HT1080 (cell line): ENCODE data around the genes DDX59 and CAMSAP2.

GRCh38 chr1:198620737-198621954, 17.7 kb upstream of the PTPRC start:
RAMPAGE:
- cytosol, long total RNA = no peak
- long total RNA = no peak
- nucleus, long total RNA = no peak

DNA sequence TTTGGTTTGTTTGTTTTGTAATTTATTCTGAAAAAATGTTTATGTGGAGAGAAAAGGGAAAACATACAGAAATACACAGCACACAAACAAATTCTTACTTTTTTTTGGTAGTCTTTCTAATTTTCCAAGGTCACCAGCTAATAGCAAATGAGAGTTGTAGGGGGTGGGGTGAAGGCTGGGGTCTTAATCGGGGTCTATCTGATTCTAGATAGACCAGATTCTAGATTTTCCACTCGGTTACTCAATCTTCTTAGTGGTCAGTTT, 9.3 kb downstream of the PTPRC start:
RAMPAGE:
- cytosol, long total RNA = no peak
- long total RNA = no peak
- nucleus, long total RNA = no peak

RAMPAGE:
- cytosol, long total RNA = no peak
- long total RNA = no peak
- nucleus, long total RNA = no peak
These were observed 25.4 kb downstream of the PTPRC start for GRCh38 chr1:198663863-198664969.

DNA sequence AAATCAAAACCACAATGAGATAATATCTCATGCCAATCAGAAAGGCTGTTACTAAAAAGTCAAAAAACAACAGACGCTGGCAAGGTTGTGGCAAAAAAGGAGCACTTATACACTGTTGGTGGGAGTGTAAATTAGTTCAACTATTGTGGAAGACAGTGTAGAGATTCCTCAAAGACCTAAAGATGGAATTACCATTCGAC, 123.1 kb downstream of the PTPRC start:
RAMPAGE:
- cytosol, long total RNA = no peak
- long total RNA = no peak
- nucleus, long total RNA = no peak

DNA sequence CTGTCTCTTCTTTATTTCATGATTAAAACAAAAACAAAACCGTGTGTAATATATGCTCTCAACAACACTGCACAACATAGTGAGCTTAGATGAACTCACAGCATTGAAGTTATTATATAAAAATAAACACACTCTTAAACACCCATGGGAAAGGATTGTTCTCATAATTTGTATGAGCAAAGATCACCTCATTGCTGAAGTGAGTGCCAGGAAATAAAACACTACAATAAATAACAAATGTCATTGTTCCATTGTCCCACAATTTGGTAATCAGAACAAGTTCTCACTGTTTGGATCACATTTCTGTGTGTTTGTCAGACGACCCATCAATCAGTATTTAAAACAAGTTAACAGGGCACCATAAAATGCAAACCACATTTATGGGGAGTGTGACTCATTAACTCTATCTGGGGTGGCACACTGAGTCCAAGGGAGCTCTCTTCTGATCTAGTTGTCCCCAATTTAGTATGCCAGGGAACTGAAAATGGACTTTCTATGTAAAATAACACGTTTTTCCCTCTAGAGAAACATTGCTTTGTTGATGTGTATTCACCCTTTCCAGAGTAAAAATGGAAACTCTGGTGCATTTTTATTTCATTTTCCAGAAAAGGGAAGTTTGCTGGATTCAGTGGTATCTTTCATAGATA, 124.5 kb downstream of the PTPRC start:
RAMPAGE:
- cytosol, long total RNA = no peak
- long total RNA = no peak
- nucleus, long total RNA = no peak

DNA sequence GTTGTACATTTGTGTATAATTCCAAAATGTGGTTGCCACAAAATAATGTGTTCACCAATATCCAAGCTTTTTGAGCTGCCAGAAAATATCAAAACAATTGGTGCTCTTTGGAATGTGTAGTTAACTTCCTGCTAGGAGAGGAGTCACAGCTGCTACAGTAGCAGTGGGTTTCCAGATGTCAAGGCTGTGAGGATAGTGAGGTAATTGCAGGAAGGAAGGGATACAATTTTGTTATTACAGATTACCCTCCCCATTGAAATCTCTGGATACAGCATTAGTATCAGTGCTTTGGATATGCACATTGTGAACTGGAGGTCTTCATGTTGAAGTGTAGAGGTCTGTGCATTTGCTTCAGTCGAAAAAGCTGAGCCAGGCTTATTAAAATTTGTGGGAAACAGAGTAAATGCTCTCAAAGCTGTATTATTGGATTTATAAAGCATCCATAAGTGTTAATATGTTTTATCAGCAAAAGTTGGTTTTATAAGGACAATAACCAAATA, 253.3 kb downstream of the PTPRC start:
RAMPAGE:
- cytosol, long total RNA = no peak
- long total RNA = no peak
- nucleus, long total RNA = no peak

GRCh38 chr1:198935139-198935903, 296.5 kb downstream of the PTPRC start:
RAMPAGE:
- cytosol, long total RNA = no peak
- long total RNA = no peak
- nucleus, long total RNA = no peak

GRCh38 chr1:198935956-198937187, 297.5 kb downstream of the PTPRC start:
RAMPAGE:
- cytosol, long total RNA = no peak
- long total RNA = no peak
- nucleus, long total RNA = no peak

DNA sequence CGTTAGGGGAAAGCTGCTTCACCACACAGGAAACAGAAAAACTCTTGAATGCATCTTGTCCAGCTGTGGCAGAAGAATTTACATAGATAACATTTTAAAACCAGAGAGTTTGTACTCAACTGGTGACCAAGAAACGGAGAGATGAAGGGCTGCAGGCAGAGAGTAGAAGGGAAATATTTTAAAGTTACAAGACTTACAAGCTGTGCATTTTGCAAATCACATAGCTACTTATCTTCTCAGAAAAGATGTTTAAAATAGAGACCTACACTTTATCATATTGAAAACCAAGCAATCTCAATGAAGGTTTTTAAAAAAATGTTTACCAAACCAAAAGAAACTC, 402.9 kb downstream of the PTPRC start:
RAMPAGE:
- cytosol, long total RNA = no peak
- long total RNA = no peak
- nucleus, long total RNA = no peak

DNA sequence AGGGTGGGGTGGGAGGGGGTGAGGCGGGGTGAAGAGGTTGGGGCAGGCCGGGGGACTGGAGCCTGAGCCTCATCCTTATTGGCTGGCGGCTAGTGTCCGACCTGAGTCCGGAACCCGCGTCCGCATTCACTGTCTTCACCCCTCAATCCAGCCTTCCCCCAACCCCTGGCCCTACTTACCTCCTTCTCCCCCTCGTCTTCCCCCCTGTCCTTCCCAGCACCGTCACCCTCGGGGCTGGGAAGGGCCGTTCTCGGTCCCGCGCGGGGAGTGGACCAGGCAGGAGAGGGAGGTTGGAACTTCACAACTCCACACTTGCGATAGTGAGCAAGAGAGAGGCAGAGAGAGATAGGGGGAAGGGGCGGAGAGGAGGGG, 11.3 kb downstream of the NR5A2 start:
RAMPAGE:
- cytosol, long total RNA = no peak
- long total RNA = no peak
- nucleus, long total RNA = no peak

DNA sequence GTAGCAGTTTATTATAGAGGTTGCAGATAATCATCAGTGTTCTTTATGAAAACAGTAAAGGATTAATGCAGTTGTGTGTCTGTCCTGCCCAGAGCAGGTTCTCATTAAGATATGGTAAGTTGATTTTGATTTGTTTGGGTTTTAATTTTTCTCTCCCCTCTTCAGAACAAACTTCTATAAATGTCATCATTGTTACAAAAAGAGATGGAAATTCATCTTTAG, 76.7 kb downstream of the NR5A2 start:
RAMPAGE:
- cytosol, long total RNA = no peak
- long total RNA = no peak
- nucleus, long total RNA = no peak

DNA sequence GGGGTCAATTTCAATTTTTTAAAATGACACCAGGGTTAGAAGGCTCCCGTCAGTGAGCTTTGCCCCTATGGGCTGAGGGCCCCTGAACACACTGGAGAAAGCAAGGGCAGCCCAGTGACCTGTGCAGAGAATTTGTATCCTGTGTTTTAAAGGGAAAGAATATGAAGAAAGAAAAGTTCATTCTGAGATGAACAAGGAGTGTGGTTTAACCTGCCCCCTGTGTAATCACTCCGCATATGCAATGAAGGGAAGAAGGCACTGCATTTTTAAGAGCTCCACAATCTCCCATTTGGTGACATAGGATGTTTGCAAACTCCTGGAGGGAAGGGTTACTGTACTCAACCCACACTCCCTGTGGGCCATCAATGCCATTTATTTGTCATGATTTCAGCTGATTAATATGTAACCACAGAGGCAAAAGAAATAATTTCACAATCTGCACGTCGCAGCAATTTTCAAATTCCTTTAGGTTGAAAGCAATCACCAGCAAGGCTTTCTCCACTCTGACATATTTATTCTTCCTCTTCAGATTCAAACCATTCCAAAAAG, 95.6 kb downstream of the ZNF281 start:
RAMPAGE:
- cytosol, long total RNA = no peak
- long total RNA = no peak
- nucleus, long total RNA = no peak

DNA sequence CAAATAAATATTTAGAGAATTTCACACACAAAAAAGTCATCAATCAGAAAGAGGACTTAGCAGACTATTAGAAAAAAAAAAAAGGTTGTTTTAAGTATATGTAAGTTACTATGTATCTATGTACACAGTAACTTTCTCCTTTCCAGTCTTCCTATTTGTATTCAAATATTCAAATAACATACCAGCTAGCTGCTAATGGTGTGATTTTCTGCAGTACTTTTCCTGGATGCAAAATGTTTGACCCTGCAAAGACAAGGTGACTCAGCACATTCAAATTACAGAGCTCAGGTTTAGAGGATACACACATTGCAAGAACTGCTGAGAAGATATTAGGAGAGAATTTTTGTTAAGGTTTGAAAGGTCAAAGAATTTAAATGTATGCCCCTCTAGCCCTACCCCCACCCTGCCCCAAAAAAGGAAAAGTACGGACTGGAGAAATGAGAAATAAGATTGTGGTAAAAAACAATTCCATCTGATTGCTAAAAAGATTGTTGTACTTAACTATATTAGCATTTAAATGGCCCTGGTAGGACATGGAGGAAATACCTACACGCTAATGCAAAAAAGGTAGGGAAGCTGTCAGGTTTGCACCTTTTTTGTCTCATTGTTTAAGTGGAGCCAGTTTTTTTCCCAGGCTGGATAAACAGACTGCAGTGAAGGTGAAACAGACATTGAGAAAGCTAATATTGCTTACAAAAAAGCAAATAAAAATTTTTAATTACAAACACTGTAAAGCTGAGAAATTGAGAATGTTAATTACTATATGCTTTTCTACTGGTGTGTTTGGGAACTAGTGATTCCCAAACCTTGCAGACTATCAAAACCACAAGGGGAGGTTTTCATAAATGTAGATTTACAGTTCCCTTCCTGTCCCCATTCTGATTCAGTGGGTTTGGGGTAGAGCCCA, 45.6 kb downstream of the ZNF281 start:
RAMPAGE:
- cytosol, long total RNA = no peak
- long total RNA = no peak
- nucleus, long total RNA = no peak

DNA sequence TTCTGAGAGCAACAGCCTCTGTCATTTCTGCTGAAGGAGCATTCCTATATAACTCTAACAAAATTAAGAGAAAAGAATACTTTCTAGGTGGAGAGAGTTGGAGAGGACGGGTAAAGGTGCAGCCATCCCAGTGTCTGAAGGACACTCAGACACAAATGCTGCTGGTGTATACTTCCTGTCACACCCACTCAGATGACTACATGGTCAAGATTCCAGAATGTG, 35.4 kb downstream of the ZNF281 start:
RAMPAGE:
- cytosol, long total RNA = no peak
- long total RNA = no peak
- nucleus, long total RNA = no peak

DNA sequence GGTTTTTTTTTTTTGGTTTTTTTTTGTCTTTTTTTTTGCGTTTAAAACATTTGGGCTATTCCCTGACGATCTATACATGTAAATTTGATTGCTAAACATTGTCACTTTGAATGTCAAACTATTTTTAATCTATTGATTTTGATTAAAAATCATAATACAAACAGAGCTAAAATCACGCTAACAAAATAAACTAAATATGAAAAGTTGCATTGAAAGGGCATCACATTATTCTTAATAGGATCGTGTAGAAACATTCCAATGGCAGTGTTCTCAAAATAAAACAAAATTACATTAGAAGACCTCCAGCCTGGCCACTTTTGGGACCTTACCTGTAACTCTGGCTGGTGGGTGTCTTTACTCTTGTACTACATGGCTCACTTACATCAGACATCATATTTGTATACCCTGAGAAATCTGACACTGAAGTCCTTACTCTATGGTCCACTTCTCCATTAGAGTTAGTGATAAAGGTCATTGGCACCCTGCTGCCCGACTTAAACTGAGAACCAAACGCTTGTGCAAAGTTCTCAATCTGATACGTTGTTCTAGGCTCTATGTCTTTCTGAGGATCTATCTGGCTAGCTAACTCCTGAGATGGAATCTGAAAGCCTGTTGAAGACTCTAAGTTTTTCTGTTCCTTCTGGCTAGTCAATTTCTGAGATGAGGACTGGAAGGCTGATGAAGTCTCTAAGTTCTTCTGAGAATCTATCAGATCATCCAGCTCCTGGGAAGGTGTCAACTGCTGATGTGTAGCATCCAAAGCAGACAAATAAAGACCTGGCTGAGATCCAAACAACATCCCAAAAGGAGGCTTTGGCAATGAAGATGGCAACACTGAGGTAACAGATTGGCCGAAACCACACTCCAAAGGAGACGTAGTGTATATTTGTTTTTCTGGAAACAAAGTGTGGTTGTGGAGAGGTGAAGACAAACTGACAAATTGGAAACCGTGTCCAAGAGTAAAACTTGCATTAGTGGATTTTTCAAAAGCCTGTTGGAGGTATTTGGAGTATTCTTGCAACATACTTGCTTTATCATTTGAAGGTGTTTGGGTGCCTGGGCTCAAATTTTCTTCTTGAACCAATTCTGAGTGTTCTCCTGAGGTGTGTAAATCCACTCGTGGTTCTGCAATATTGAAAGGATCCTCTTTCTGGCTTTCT, 2.8 kb downstream of the ZNF281 start:
RAMPAGE:
- cytosol, long total RNA = no peak
- long total RNA = no peak
- nucleus, long total RNA = no peak

GRCh38 chr1:200669164-200670039, at the start of gene DDX59:
Gene DDX59 (minus strand): TSS chr1:200669907.
RAMPAGE:
- cytosol, long total RNA = start-site peak on the minus strand at chr1:200669820-200670010, 26 and 28 reads in 2 replicates
- long total RNA = no peak
- nucleus, long total RNA = no peak

DNA sequence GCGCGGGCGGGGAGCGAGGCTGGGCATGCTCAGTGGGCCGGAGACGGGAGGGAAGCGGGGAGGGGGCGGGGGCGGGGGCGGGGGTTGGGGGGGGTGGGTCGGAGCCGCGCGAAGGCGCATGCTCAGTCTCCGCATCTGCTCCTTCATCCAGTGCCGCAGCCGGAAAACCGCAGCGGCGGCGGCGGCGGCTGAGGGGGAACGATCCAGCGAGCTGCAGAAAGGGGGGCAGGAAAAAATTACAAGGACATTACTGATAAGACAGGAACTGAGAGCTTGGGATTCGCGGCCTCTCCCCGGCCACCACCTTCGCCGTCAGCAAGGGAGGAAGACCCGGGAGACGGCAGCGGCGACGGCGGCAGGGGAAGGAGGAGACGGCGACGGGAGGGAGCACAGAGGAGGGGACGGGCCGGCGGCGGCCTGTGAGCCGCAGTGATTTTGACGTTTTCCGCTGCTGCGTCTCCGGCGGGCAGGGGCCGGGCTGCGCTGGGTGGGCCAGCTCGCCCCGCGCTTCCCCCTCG, at the start of gene CAMSAP2:
Gene CAMSAP2 (plus strand): TSS at position 125 of the 518 bp plus-strand sequence.
RAMPAGE:
- cytosol, long total RNA = no peak
- long total RNA = no peak
- nucleus, long total RNA = no peak

DNA sequence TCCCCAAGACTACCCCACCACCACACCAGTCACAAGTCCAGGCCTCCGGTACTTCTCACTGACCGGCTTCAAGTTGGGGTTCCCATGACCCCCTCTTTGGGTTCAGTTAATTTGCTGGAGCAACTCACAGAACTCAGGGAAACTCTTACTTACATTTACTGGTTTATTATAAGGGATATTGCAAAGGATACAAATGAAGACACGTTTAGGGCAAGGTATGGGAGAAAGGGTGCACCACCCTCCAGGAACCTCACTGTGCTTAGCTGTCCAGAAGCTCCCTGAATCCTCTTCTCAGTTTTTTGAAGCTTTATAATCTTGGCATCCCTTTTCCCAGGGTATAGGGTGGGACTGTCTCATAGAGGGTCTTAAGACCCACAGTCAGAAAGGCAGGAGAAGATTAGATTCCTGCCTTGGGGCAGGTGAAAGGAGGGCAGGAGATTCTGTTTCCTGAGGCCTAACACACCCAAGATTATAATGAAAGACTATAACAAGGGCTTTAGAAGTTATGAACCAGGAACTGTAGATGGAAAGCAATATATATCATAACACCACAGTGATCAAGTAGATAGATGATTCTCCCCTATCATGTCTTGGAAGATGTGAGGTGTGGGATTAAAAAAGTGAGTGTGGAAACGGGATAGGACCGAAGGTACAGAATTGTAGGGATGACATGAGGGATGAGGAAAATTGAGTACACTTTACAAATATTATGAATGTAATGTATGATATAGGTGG, 31.0 kb downstream of the CAMSAP2 start:
RAMPAGE:
- cytosol, long total RNA = no peak
- long total RNA = no peak
- nucleus, long total RNA = no peak

DNA sequence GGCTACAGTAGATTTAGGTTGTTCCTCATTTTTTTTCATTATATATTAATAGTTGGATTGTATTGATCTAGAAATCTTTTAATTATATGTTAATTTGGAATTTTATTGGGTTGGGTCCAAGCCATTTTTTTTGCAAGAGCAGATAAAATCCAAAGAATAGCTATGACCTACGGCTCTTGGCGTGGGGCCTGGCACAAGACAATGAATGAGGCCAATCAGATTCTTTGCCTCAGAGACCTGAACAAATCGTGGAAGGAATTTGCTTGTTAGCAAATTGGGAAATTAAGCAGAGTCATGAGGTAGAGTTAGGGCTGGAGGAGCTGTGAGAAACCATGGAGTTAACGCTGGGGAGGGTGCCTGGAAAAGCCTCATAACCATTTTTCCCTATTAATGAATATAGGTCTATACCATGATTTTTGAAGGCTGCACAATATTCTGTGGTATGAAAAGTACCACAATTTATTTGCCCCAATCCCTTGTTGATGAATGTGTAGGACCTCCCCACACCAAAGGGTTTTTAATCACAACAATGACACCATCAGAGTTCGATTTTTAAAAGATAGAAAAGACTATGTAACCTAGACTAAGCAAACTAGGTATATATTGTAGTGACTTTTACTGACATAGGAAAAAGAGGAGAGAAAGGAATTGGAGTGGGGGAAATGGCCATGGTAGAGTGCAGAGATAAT, 40.2 kb downstream of the CAMSAP2 start:
RAMPAGE:
- cytosol, long total RNA = no peak
- long total RNA = no peak
- nucleus, long total RNA = no peak

DNA sequence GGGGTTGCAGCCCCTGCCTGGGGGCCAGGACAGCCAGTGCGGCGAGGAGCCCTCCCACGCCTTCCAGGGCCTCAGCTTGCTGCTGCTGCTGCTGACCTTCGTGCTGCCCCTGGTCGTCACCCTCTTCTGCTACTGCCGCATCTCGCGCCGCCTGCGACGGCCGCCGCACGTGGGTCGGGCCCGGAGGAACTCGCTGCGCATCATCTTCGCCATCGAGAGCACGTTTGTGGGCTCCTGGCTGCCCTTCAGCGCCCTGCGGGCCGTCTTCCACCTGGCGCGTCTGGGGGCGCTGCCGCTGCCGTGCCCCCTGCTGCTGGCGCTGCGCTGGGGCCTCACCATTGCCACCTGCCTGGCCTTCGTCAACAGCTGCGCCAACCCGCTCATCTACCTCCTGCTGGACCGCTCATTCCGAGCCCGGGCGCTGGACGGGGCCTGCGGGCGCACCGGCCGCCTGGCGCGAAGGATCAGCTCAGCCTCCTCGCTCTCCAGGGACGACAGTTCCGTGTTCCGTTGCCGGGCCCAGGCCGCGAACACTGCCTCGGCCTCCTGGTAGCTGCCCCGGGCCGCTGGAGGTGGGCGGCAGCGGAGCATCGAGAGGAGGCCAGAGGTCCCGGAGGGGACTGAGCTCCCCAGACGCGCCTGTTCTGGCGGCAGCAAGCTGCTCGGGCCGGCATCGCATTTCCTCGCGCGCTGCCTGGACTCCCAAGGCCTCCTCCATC, 949 bp downstream of the GPR25 start:
RAMPAGE:
- cytosol, long total RNA = no peak
- long total RNA = no peak
- nucleus, long total RNA = no peak